Frontal cortex (tissue), 2 donors: ENCODE data around the gene ST6GAL1.

DNA sequence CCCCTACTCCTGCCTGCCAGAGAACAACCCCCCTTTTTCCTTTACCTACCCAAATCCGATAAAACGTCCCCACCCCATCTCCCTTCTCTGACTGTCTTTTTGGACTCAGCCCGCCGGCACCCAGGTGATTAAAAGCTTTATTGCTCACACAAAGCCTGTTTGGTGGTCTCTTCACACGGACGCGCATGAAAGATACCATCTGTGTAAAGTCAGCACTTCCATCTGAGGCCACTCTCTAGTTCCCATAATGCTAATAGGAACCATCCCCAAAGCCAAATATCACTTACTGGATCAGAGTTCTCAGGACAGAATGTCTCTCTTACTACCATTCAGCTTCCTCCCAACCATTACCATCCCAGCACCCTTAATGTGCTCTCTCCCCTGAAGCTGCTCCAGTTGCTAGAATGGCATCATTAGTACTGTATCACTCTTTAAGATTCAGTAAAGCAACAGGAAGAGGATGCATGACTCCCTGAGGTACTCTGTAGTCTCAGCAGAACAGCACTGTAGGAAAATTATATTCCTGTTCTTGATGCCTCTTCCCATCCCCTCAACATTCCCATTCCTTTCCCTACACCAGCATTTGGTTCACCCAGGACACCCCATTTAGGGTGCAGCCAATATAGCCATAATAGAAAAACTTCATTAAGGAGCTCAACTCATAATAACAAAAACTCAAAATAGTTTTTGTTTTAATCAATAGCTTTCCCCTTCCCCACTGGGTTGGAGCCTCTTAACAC lies 2.1 kb upstream of the HRG start:
- RAMPAGE, long total RNA, result no peak

DNA sequence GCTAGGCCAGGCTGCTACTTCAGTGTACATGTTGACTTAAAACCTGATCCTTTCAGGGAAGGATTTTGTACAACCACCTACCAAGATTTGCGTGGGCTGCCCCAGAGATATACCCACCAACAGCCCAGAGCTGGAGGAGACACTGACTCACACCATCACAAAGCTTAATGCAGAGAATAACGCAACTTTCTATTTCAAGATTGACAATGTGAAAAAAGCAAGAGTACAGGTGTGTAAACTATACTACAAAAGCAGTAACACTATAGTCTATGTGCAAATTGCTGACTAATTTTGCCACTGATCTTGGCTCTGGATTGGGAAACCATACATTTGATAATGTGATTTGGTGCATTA lies 15.3 kb downstream of the KNG1 start:
- RAMPAGE, long total RNA, result no peak

- RAMPAGE, long total RNA, result no peak
These were observed 10.6 kb upstream of the EIF4A2 start for GRCh38 chr3:186772730-186773162.

DNA sequence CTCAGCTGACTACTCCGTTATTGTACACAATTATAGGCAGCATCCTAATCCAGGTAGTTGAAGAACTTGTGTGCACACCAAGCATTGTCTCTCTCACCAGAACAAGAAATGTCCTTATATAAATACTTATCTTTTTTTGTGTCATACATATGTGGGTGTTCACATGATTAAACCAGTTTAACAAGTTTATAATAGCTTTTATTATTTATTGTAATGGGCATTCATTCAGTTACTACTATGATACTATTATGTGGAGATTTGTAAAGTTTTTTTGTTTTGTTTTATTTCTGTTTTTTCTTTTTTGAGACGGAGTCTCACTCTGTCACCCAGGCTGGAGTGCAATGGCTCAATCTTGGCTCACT lies 2.5 kb upstream of the RFC4 start:
- RAMPAGE, long total RNA, result no peak

DNA sequence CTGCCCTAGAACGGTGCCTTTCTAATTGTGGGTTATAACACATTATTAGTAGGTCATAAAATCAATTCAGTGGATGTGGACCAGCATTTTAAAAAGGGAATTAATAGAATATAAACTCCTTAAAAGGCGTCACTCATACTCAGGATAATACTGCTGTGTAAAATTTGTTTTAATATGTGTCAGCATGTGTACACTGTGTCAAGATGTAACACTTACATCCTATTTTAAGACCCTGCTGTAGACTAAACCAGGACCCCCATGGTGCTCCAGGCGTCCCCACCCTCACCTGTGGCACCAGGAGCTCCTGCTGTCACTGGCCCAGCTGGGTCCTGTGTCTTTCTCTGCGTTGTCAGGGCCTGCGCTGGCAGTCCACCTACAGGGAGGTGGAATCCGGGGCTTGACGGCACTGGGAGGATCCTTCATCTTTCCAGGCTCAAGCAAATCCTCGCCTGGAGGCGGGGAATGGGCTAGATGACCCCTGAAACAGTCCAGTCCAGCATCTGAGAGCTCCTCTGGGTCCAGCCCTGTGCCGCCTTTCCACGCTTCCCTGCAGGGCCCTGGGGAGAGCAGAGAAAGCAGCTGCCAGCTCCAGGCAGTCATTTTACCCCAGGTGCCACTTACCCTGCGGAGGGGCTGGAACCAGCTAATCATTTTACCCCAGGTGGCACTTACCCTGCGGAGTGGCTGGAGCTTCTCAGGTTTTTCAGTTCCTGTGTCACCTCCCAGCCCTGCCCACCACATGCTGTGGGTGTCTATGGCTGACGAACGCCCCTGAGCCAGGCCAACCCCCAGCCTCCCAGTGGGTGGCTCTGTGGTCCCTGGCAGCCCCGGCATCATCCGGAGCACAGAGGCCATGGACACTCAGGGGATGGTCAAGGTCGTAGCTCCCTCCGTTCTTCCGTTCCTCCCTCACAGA lies 18.1 kb upstream of the ADIPOQ start:
- RAMPAGE, long total RNA, result no peak

GRCh38 chr3:186929955-186931154 lies at the start of gene ST6GAL1:
ST6GAL1 (plus strand) TSS chr3:186930526.
- RAMPAGE, long total RNA, result no peak

DNA sequence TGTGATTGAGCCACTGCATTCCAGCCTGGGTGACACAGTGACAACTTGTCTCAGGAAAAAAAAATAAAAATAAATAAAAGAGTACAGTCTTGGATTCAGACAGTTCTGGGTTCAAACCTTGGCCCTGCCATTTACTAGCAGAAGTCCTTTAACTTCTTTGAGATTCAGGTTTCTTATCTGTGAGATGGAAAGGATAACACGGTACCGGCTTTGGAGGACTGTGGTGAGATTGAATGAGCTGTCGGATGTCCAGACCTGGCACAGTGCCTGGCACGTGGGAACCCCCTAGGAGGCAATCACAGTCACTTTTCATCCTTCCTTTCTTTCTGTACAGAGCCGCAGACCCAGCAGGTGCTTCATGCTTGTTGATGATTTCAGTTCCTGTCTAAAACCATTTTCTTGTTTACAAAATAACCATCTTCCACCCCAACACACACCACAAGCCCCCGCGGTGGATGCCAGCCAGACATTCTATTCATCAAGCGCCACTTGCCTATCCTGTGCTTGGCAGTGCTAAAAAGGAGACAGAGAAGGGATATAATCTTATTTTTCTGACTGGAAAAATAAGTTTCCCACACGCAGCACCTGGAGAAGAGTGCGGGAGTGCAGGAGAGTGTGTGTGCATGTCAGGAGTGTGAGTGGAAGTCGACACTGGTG lies 85.6 kb downstream of the ST6GAL1 start:
- RAMPAGE, long total RNA, result no peak

- RAMPAGE, long total RNA, result no peak
These were observed 102.0 kb downstream of the ST6GAL1 start for GRCh38 chr3:187032063-187032920.

DNA sequence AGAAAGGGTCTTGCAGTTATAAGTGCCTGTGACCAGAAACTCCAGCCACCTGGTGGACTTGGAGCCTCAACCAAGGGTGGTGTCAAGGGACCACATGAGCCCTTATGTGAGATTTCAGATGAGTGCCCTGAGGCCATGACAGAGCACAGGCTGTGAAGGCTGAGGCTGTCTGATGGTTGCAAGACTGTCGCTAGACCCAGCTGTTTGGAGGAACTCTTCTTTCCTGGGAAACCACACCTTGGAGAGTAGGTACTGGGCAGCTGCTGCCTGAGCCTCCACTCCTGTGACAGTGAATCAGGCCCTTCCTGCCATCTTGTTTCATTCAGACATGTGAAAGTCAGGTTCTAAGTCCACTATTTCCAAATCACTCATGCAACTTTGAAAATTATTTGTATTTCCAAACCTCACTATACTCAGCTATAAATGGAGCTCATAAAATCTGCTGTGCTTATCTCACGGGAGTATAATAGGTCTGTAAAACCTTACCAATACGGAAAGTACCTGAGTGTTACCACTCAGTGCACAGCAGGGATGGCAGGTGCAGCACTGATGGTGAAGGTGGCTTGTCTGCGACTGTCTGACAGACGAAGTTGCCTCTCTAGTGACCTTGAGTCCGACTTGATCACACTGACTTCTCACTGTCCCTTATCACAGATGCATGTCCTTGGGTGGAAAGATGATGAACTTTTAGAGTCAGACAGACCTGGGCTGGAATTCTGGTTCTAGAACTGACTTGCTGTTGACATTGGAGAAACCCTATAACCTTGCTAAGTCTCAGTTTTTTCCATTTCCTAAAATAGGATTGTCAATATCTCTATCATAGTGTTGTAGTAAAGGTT lies 99.3 kb downstream of the RPL39L start:
- RAMPAGE, long total RNA, result no peak

GRCh38 chr3:187042685-187043292 lies 96.5 kb downstream of the RPL39L start:
- RAMPAGE, long total RNA, result no peak

- RAMPAGE, long total RNA, result no peak
These were observed 26.1 kb downstream of the MASP1 start for GRCh38 chr3:187265488-187265874.

DNA sequence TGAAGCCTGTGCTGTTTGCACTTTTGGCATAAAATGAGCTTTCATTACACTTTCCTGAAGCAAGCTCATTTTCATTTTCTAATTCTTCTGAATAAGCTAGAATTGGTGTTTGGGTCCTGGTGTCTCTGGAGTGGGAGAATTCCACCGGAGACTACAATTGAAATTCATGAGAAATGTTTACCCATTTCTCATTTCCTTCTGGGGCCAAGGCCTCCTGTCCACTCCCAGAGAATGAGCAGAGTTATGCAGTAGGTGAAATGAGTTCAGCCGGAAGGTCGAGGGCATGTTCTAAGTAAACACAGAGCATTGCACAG lies 14.9 kb downstream of the MASP1 start:
- RAMPAGE, long total RNA, result no peak

- RAMPAGE, long total RNA, result no peak
These were observed 132.5 kb downstream of the SST start for GRCh38 chr3:187537726-187538084.

DNA sequence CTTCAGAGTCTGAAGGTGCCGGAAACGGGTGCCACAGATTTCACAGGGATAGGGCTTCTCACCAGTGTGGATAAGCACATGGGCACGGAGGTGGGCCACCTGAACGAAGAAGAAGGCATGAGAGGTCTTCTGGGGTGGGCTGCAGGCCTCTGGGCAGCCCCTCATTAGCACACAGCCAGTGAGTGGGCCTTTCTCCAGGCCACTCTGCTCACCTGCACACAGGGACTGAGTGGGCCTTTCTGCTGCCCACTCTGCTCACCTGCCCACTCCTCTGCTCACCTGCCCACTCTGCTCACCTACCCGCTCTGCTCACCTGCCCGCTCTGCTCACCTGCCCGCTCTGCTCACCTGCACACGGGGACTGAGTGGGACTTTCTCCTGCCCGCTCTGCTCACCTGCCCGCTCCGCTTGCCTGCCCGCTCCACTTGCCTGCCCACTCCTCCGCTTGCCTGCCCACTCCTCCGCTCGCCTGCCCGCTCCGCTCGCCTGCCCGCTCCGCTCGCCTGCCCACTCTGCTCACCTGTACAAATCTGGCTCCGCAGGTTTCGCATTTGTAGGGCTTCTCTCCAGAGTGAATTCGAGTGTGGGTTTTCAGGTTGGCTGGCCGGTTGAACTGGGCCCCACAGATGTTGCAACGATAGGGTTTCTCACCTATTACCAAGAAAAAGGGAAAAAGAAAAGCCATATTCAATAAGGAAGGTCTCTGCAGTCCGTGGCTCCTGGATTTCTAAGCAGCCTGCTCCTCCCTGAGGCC lies 20.1 kb downstream of the BCL6 start:
- RAMPAGE, long total RNA, result no peak

GRCh38 chr3:187739175-187739889 lies 5.9 kb downstream of the BCL6 start:
- RAMPAGE, long total RNA, result no peak

DNA sequence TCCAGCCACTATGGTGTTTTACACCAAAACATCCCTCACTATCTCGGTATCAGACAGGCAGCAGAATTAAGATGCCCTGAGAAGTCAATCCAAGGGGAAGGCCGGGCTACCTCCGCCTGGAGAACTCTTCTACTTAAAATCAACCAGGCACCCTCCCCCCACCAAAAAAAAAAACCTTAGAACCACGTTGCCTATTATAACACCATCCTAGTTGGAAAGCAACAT lies 3.5 kb downstream of the BCL6 start:
- RAMPAGE, long total RNA, result no peak

DNA sequence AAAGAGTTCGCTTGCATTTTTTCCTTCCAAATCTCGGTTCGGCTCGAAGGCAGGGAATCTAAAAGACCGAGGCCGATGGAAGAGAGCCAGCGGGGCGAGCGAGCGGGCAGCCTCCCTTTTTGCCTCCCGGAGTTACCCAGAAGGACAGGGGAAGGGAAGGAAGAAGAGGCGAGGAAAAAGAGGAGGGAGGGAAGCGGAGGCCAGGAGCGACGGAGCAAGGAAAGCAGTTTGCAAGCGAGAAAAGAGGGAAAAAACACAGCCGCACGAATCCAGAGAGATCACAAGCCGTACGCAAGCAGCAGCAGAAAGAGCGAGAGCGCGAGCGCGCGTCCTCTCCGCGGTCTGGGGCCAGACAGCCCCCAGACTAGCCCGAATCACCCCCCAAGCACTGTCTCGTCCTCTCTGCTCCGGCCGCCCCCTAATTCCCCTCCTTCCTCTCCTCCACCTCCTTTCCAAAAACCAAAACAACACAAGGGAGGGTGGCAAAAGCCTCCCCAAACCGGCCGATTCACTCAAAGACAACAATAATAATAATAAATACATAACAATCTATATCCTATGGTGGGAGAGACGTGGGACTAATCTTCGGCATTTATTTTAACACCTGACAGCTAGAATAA lies 560 bp downstream of the BCL6 start:
- RAMPAGE, long total RNA, result no peak

GRCh38 chr3:187747811-187748518 lies 2.7 kb upstream of the BCL6 start:
- RAMPAGE, long total RNA, result no peak

DNA sequence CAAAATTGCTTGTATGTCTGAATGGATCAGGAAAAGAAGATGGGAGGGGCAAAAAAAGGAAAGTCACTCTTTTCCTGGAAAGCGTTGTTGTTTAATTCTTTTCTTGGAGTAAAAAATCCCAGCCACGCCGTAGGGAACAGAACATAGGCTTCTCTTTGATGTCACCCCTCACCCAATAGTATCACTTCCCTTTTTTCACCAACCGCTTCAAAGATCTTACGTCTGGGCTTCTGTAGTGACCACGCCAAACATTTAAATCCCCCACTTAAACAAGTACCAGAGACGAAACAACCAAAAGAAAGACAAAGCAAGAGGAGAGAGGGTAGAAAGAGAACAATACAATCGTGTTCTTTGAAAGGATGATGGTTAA lies 27.9 kb upstream of the BCL6 start:
- RAMPAGE, long total RNA, result no peak

- RAMPAGE, long total RNA, result no peak
These were observed 166.7 kb upstream of the BCL6 start for GRCh38 chr3:187911989-187912281.